ENCODE data around the genes AXDND1, IER5 and ZNF648.

DNA sequence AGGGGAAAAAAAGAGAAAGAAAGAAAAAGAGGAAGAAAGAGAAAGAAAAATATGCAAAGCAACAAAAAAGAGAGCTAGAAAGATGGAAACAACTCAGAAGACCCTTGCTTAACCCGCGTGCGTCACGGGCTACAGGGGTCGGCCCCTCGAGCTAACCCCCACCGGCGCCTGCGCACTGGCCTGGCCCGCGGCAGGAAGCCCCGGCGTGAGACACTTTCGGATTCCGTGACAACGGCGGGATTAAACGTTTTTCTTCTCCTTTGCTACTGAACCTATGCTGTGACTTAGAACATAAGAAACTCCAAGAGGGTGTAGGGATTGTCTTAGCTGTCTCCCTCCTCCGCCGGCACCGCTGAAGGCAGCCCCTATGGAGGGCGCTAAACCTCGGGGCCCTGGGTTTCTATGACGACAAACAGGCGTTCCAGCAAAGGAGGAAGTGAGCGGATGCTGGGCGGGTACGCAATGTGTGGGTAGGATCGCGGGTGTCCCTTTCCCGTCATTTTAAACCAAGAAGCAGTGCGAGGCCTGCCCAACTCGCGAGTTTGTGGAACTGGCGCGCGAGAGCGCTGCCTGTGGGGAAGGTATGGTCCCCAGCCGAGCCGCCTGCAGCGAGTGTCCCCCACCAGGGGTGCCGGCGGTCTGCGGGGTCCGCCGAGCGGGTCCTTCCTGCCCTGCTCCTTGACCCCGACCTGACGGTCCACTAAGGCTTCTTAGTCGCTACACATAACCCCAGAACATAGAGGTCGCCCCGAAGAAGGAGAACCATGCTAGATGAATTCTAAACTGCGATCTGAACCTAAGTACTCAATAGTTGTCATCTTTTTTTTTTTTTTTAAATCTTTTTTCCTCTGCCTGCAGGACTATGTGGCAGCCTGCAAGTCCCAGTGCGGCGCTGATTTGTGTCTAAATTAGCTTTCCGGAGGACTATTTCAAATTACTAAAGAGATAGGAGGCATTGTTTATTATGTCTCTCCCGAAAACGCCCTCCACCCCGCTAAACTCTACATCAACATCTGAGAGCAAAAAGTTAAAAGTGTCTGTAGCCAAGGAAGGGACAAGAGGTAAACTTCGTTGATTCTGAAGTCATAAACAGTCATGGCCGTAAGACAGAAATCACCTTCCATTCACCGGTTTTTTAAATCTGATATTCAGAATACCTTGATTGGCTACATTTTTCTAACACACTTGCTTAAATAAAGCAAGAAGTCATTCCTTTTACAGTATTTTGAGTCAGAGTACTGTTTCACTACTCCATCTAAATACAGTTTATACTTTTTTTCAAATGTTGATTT is at the start of gene AXDND1:
AXDND1 (plus strand) TSS at position 426 of the 1,292 bp plus-strand sequence.
- PRO-cap, result bidirectional peak, plus-strand start at position 181 of the sequence, minus-strand start at position 151 of the sequence; bidirectional peak, plus-strand start at position 427 of the sequence, minus-strand start at position 354 of the sequence

- PRO-cap, result no peak
These were observed 737 bp upstream of the TOR1AIP1 start for GRCh38 chr1:179881307-179881788.

GRCh38 chr1:179991817-179992445 is 37.3 kb downstream of the CEP350 start:
- PRO-cap, result no peak

- PRO-cap, result no peak
These were observed 48.5 kb downstream of the CEP350 start for GRCh38 chr1:180002896-180003654.

DNA sequence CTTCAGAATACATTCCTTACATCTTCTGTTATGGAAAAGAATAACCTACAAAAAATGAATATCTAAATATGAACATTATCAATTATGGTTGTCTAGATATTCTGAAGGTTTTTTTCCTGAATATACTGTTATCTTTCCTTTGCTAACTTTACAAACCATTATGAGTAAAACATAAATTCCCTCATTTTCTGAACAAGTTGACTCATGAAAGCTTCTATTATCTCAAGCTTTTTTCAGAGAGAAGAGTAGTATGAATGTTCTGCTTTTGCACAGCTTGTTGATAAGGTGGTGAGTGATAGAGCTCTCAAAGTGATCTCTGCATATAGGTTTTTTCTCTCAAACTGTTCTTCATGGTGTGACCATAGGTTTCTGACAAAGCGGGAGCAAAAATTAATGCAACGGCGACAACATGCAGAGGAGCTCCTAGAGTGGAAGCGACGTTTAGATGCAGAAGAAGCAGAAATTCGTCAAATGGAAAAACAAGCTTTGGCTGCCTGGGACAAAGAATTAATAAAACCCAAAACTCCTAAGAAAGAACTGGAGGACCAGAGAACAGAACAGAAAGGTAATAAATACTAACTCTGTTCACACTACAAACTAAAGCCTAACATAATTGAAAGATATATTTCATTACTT is 79.9 kb upstream of the QSOX1 start:
- PRO-cap, result no peak

GRCh38 chr1:180194036-180194431 is 36.0 kb upstream of the LHX4 start:
- PRO-cap, result no peak

DNA sequence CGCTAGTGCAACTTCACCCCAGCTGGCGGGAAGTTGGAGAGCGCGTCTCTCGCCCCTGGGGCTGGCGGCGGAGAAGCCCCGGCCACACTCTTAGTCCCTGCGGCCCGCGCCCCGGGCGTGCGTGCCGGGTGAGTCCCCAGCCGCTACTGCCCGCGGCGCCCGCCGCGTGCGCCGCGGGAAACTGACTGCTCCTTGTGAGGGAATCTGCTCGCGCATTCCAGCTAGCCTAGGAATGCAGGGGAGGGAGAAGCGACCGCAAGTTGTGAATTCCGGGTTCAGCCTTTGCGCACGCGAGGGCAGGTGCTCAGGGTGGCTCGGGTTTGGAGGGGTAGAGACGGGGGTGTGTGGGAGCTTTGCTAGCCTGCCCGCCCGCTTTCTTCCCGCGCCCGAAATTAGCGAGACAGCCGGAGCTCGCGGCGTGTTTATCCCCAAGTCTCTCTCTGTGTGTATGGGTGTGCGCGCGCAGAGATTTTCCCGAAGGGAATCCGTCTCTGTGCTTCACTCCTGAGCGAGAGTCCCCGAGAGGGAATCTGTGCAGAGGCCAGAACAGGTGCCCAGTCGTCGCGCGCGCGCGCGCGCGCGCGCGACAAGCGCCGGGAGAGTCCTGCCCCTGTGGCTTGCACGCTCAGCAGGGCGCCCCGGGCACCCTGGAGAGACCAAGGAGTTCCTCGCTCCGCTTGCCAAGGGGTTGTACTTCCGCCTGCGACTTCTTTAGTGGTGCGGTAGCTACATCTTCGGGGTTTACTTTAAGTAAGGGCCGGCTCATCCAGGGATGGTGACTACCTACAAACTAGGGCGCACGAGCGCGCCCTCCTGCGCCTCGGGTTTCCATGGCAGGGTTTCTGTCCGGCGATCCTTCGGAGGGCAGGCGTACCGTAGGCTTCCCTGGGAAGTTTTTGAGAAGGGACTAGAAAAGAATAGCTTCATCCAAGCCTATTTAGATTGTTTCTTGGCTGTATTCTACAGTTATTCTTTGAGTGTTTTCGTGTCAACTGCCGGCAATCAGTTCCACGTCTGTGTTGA is 1.2 kb downstream of the LHX4 start:
- PRO-cap, result no peak

DNA sequence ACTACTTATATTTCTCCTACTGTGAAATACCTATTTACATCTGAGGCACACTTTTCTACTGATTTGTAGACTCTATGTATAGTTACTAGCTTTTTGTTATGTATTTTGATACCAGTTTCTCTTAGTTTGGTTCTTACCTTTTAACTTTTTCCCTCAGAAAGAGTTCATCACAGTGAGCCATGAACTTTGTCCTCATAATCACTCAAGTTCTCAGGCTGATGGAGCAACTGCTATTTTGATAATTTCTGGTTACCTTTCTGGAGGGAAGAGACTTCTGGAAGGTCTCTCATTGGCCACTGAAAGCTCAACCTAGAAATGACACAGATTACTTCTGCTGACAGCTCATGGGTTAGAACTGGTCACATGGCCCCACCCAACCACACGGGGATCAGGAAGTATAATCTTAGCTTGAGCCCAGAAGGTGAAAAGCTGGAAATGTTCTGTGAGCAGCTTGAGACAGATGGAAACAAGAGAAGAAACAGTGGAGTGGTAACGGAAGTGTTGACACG is 22.2 kb upstream of the XPR1 start:
- PRO-cap, result no peak

DNA sequence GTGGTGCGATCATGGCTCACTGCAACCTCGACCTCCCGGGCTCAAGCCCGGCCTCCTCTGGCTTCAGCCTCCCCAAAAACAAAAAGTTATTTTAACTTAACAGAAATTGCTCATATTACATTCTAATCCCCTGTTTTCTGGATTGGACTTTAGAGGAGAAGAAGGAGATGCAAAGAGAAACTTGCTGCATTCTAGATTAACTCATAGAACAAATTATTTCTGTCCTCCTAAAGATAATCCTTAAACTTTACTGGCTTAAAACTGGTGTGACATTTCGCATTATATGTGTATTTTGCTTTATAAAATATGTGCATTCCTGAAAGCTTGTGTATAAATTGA is 953 bp downstream of the KIAA1614 start:
- PRO-cap, result no peak

- PRO-cap, result no peak
These were observed 686 bp upstream of the MR1 start for GRCh38 chr1:181033032-181033561.

DNA sequence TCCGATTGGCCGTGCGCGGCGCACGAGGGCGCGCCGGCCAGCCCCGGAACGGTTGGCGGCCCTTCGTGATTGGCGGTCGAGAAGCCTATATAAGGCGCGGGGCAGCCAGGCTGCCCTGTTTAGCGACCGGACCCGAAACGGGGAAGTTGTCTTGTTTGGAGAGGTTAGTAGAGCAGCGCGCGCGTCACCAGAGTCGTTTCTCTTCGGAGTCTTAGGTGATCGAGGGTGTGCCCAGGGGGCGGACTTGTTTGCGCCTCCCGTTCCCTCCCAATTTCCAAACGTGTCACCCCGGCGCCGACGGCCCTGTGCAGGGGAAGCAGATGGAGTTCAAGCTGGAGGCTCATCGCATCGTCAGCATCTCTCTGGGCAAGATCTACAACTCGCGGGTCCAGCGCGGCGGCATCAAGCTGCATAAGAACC is at the start of gene IER5:
IER5 (plus strand) TSS at position 118 of the 420 bp plus-strand sequence.
- PRO-cap, result bidirectional peak, plus-strand start at position 118 of the sequence, minus-strand start outside the sequence

DNA sequence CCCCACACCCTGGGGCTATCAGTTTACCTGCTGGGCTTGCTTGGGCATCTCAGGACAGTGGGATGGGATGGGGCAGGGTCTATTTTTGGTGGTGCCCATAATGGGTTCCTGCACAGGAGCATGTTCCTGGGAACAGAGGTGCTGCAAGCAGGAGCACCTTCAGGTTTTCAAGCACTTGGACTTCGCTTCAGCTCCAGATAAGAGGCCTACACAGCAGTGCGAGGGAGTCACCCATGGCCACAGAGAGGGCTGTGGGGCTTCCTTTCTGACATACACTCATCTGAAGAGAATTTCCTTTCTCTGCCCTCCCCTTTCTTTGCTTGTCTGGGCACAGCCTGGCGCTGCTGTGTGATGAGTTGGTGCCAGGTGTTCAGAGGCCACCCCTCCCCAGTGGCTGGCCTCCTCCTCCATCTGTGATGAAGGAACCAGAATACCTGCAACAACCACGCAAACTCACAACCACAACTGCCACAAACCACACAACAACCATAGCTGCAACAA is 70.8 kb downstream of the IER5 start:
- PRO-cap, result no peak

DNA sequence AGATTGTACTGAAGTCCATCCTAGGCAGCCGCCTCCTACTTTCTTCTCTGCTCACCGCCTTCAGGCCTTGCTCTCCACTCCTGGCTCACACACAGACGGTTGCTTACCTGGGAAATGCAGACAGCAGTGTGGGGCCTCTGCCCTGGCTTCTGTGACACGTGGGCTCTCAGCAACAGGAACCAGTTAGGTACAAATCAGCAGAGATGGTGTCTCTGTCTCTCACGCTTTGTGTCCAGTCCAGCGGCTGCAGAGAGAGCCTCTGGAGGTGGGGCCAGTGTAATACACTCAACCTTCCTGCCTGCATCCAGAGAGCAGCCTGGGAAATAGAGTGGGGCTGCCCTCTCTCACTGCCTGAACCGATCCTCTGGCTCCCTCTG is at the start of gene ZNF648:
ZNF648 (minus strand) TSS at position 252 of the 377 bp plus-strand sequence.
- PRO-cap, result no peak

DNA sequence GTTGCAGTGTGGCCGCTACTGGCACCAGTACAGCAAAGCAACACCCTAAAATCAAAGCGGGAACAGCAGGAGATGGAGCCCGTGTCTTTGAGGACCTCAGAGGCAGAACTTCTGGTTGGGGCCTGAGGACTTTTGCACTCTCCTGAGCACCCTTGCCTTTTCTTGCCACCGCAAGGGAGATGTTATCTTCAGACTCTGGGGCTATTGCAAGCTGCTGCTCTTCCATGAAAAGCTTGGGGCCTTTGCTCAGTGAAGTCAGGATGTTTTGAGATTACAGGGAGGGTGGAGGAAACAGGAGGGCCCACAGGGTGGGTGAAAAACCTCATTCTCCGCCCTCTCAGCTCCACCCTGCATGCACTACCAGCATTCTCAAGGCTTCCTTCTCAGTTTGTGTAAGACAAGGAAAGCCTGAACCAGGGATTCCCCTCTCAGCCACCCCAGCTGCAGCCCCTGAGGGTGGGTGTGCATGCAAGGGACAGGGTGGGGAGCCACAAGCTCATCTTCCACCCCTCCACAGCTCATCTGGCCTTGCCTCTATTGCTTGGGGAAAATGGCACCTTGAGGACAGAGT is 25.8 kb upstream of the ZNF648 start:
- PRO-cap, result no peak

DNA sequence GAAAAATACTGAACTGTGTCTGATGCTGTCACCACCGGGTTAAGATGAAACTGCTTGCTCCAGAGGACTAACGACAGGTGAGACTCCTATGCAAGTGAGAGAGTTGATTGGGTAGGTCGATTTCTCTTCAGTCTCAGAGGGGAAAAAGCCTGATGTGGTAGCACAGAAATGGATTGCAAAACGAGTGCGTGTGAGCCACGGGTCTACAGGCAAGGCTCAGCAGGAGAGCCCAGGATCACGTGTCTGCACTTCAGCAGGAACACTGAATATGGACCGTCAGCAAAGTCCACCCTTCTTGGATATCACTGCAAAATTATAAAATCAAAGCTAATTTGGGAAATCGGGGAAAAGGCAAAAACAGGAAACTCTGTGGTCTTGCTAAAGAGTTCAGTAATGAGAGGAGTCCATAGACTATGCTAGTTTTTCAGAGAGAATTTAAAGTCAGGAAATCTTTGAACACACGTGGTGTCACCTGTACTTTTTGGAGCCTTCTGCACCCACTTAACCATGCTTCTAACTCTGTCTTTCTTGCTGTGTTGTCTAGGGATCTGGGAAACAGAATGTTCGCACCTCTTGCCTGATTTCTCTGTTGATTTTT is 107.8 kb upstream of the ZNF648 start:
- PRO-cap, result no peak

GRCh38 chr1:182174052-182174549 is 112.6 kb upstream of the ZNF648 start:
- PRO-cap, result no peak

- PRO-cap, result no peak
These were observed 148.8 kb upstream of the ZNF648 start for GRCh38 chr1:182210393-182210720.

- PRO-cap, result no peak
These were observed 155.3 kb downstream of the GLUL start for GRCh38 chr1:182236116-182236811.

DNA sequence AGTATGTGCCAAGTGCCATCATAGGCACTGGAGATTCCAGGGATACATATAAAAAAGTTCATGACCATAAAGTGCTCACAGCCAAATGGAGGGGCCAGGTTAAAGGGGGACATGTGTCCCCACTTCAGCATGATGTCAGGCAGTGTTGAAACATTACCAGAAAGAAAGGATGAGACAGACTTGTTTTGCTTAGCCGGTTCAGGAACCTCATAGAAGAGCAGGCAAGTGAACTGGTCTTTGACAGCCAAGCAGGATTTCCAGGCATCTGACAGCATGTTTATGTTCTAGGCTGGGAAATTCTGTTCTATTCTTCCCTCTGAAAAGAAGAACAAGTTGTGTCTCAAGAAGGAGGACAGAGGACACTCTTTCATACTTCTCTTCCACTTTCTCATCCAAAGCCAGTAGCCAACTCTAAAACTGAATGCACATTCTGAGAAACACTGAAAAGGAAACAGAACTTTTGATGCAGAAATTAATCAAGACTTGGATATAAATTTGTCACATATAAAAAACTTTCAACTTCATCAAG is 39.7 kb downstream of the GLUL start:
- PRO-cap, result no peak

GRCh38 chr1:182386127-182386670 is 5.4 kb downstream of the GLUL start:
- PRO-cap, result no peak